ENCODE results near the gene C4orf47.

GRCh38 chr4:185426102-185426546 lies at the start of gene C4orf47:
TSS of gene C4orf47 (plus strand) at chr4:185426254.
- PRO-cap = bidirectional peak, plus-strand start at chr4:185426254, minus-strand start at chr4:185425794

DNA sequence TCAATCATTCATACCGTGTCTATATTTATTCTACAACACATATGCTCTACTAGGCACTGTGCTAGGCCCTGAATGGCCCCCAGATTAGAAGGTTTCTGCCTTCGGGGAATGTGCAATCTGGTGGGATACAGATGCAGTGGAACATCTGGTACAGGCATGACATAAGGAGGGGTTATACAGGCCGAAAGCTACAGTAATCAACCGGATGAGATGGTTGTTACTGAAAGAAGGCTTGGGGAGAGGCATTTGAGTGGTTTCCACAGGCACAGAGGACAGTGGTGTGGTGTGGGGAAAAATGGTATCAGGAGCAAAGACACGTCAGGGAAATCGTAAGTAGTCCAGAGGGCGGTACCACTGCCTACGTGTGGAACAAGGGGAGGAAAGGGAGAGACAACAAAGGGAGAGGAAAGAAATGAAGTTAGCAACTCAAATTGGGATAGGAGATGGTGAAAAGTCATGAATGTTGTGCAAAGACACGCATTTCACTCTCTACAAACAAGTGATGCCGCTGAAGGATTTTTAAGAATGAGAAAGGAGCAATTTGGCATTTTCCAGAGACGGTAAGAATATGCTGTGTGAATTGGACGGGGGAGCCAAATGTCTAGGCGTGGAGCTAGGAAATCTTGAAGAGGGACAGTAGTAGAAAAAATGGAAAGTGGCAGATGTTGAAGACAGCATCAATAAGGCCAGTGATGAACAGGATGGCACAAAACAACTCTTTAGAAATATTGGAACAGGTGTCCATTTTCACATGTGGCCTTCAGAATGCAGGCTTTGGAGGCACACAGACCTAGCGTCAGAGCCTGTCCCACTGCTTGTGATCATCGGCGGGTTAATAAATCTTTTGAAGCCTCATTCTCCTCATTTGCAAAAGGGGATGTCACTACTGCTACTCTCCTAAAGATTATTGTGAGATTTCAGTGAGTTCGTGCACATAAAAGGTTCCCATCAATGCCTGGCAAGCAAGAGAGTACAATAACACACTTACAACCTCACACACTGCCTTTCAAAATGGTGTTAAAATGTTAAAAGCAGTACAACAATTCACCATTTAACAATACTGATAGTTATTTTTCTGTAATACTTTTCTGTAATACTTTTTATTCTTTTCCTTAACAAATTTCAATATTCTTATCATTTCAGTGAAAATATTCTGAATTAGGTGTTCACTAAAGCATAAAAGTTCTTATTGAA lies 2.7 kb downstream of the PDLIM3 start:
- PRO-cap = no peak

GRCh38 chr4:185542928-185543347 lies 7.6 kb upstream of the PDLIM3 start:
- PRO-cap = no peak

GRCh38 chr4:185599687-185600382 lies 64.5 kb upstream of the PDLIM3 start:
- PRO-cap = no peak

- PRO-cap = no peak
Observed at GRCh38 chr4:185656312-185657209, 121.3 kb upstream of the PDLIM3 start.

DNA sequence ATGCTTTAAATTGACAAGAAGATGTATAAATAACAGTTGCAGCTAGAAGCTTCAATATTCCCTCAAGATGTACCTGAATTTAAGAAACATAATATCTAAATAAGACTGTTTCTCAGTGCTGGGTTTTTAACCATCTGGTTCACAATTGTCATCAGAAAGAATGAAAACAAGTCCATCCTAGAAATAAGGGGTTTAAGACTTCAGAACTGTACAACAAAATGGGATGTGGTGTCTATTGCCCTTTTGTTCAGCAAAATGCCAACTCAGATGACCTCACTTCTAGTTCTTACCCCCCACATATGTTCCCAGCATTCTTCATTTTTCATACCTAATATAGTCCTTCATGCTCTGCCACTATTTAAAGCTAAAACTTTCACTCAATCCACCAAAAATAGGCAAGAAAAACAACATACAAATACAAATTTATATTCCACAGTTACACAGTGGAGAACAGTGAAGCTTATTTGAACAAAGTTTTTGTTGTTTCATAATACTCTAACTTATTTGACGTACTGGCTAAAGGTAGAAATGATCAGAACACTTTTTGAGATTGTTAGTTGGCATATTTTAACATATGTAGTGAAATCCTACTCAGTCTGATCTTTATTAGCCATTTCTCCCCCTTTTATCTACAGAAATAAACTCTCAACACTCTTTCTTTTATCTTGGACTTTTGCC lies 111.3 kb downstream of the SORBS2 start:
- PRO-cap = no peak

DNA sequence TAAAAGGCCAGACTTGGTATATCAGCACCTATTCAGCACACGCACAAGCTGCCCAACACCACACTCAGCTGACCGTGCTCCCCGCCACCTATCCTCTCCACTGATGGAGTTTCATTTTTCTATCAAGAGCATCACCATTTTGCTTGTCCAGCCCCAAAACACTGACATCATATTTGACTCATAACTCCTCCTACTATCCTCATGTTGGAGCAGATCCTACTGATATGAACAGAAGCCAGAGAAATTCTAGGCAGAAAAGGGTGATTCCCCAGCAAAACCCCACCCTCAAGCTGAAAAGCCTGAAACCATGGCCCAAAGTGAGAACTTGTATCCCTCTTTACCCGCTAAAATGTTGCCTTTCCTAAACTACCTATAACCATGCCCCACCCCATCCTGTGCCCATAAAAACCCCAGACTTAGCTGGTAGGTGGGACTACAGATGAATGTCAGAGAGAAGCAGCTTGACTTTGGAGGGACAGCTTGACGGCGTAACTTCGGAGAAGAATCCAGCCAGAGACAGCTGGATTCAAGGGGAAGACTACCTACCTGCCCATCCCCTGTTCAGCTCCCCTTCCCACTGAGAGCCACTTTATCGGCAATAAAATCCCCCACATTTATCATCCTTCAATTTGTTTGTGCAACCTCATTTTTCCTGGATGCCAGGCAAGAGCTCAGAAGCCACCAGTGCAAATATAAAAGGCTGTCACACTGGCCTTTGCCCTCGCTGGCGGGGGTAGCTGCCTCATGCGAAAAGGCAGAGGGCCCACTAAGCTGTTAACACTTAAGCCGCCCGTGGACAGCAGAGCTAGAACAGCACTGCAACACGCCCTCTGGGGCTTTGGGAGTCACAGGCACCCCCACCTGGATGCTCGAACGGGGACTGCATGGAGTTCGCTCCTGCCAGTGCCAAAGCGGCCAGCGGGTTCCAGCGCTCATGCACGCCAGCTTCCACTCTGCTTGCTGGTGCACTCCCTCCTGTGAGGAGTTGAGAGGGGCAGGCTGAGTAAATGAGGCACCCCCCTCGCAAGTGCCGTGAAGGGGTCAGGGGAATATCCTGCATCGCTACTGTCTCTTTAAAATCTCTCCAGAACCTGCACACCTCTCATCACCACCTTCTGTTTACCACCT lies 99.8 kb downstream of the SORBS2 start:
- PRO-cap = no peak

DNA sequence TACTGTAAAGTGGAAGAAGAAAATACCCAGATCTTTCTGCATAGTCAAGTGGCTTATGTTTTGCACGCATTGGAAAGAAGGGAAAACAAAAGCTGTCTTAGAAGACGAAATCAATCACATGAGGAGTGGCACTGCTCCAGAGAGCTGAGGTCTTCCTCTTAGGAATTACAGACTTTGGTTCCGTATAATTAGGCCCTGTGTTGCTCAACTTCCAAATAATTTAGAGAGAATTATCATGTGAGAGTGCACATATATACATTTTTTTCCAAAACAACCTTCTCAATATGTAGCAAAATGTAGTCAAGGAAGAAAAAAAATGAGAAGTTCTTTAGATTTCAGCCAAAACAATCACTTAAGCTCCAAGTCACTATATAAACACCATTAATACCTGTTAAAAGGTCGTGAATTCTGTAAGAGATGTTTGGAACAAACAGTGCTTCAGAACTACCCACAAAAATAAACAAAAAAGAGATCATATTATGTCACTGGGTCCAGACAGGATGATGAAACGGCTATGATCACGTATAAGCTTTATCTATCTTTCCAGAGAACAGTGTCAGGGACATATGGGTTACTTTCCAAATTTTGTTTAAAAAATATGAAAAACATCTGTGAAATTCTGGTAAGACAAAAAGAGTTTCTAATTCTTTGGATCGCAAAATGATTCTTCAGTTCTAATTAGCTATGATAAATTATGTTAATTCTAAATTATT lies 90.2 kb downstream of the SORBS2 start:
- PRO-cap = no peak

DNA sequence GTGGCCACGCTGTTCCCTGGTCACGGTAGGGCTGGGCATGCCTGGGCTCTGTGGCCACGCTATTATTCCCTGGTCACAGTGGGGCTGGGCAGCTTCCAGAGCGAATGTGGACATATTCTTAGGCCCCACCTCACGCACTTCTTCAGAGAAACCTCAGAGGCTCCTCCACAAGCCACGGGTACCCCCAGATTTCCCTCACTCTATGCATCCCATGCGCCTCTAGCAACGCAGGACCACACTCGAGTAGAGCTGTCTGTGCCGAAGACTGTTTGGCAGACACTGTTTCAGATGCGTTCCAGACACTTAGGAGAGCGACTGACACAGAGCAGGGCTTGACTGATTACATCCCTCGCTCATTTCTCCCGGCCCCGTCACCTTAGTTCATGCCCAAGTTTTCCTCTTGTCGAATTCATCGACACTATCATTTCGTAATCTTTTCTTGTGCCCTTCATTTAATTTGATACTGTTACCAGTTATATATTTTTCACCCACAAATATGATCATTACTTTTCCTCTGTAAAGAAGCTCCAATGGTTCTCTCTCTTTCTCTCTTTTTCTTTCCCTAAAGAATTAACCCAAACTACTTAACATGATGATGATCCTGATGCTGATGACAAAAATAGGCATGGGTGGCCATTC lies 15.0 kb downstream of the SORBS2 start:
- PRO-cap = no peak

GRCh38 chr4:185810461-185811566 lies 1.2 kb downstream of the SORBS2 start:
- PRO-cap = bidirectional peak, plus-strand start at chr4:185811114, minus-strand start at chr4:185810959

DNA sequence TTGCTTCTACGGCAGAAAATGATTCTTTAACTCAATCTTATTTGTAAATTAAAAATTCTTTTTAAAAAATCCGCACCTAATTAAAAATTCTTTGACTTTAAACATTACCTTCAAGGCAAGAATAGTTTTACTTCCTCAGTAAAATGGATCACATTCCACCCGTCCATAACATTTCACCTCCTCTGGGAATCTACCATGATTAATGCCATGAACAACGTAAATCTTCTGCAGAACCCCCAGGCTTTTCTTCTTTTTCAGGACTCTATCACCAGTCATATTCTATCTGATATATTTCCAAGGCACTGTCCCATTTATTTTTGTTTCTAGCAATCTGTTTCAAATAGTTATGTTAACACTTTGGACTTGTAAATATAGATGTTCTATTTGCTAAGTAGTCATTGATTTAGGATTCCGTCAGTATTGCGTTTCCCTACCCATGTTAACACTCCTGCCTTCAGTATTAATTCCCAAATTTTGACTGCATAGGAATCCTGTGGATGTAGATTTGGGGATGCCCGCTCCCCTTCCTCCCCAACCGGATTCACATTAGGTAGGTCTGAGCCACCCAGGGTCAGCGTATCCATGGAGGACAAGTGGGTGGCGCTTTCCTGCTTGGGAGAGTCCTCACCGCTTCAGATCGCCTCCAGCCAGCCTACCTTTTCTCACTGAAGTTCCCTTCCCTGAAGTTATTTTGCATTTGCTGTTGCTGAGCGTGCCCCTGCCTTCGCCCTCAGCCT lies 1.0 kb upstream of the SORBS2 start:
- PRO-cap = no peak

GRCh38 chr4:185914815-185915274 lies 102.9 kb upstream of the SORBS2 start:
- PRO-cap = bidirectional peak, plus-strand start at chr4:185915077, minus-strand start at chr4:185914945

DNA sequence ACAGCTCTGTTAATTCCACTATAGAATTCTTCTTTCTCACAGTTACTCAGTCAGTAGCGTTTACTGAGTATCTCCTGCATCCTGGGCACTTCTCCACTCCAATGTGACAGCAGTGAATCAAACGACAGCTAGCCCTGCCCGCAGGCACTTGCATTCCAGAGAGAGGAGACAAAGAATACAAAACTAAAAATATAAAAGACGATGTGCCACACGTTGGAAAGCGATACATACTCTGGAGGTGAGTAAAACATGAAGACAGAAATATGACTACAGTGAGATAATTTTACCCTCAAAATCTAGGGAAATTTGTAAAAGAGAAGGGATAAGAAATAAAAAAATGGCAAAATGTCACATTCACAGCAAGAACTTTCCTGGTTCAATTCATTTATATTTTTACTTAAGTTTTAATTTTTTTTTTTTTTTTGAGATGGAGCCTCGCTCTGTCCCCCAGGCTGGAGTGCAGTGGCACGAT lies 53.4 kb upstream of the TLR3 start:
- PRO-cap = no peak

- PRO-cap = bidirectional peak, plus-strand start at chr4:186030284, minus-strand start at chr4:186030230
Observed at GRCh38 chr4:186029709-186030499, 39.1 kb upstream of the TLR3 start.

DNA sequence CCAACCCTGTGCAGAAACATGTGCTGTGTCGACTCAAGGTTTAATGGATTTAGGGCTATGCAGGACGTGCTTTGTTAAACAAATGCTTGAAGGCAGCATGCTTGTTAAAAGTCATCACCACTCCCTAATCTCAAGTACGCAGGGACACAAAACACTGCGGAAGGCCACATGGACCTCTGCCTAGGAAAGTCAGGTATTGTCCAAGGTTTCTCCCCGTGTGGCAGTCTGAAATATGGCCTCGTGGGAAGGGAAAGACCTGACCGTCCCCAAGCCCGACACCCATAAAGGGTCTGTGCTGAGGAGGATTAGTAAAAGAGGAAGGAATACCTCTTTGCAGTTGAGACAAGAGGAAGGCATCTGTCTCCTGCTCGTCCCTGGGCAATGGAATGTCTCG lies 18.8 kb upstream of the TLR3 start:
- PRO-cap = no peak

DNA sequence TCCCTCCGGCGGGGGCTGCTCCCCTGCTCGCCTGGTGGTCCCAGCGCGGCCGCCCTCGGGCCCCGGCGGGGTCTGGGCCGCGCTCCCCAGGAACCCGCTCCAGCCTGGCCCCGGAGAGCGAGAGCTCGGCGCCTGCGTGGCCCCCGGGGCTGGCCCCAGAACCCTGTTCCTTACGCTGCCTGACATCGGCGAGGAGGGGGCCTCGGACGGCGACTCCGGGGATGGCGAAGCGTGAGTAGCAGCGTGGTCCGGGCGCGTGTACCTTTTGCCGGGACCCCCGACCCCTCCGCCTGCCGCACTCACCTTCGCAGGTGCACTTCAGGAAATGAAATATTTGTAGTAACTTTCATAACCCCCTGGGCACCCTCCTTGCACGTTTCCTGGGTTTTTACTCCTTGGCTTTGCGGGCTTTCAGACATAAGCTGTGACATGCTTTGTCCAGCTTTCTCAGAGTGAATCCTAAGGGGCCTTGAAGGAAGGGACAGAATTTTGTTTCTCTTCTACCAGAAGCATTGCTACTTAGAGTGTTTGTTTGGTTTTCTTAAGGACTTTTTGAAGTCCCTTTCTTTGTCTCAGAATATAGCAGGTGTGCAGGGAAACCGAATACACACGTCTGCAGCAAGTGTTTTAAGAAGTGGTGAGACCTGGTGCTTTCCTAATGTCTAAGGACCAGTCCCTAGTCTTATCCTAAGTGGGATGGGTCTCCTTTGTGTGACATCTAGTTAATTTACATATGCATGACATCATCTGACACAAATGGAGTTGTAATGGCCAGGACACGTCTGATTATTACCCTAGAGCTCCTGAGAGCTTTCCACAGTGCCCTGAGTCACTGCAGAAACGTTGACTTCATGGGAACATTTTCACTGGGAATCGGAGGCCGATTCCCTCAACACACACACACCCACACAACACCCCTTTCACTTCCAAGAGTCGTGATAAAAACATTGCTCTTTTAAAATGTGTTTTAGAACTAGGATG lies 36.7 kb downstream of the TLR3 start:
- PRO-cap = no peak

- PRO-cap = no peak
Observed at GRCh38 chr4:186596903-186597232, 41.5 kb upstream of the MTNR1A start.

GRCh38 chr4:186611173-186611887 lies 56.0 kb upstream of the MTNR1A start:
- PRO-cap = no peak

GRCh38 chr4:186622498-186623768 lies 67.6 kb upstream of the MTNR1A start:
- PRO-cap = no peak

DNA sequence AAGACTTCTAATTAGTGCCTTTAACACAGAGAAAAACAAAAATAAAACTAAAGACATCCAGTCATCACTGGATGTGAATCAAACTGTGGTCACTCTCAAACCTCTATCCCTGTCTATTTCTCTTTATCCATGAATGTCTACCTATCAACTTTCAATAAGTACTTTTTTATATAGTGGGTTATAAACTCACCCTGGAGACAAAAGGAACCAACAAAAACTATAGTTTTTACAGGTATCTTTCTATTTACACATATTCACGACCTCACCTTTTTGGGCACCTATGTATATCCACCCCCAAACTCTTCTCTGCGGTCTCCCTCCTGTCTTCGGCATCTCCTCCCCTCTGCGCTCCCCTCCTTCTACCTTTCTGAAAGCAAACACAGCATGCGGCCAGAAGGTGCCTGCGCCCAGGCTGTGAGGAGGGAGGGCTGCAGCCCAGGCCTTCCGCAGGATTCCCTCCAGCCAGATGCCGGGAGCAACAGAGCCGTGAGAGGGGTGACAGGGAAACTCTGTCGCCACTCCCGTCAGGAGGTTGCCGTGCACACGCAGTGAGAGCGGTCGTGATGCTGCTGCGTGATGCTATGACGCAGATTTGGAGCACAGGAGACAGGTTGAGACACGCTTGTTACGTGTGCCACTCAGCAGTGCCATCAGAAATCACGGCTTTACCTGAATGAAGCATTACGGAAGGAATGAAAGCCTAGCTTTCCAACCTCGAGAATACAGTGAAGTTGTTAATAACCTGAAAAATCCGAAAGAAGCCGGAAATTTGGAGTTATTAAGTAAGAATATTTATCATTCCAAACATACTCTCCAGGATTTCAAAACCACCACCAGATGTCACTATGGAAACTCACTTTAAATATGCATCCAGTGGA lies 54.6 kb downstream of the FAT1 start:
- PRO-cap = no peak

Data from neural crest cell (in vitro differentiated cells).